ENCODE measurements around a stretch of chr12.

DNA sequence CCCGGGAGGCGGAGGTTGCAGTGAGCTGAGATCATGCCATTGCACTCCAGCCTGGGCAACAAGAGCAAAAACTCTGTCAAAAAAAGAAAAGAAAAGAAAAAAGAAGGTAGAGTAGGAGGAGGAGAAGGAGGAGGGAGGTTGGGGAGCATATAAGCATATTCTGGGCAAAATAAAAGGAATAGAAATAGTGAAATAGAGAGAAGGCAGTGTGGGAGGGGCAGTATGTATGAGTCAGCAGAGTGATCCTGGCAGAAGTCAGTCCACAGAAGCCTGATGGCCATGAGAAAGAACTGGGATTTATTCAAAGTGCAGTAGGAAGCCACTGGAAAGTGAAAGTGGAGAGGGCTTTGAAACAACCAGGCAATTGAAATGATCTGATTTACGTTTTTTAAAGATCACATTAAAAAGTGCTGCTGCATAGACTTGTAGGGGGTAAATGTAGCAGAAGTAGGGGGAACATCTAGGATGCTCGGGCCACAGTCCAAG is 301.0 kb downstream of the TAFA2 start:
- PRO-cap, 4 experiments = no peak in any of the 4 experiments
- RAMPAGE, long total RNA, 2 experiments = no peak in any of the 2 experiments
- RRBS = no CpG with 5 or more reads among the region's 4 CpGs

GRCh38 chr12:62191521-62192441 is 792 bp downstream of the TAFA2 start:
- PRO-cap, 4 experiments = peak in 2 of 4 experiments; most common plus-strand start chr12:62191905 (in 2); most common minus-strand start chr12:62191717 (in 2)
- RAMPAGE, long total RNA, 2 experiments = no peak in any of the 2 experiments
- RRBS = 0% methylated on average over 1 of the region's 57 CpGs

DNA sequence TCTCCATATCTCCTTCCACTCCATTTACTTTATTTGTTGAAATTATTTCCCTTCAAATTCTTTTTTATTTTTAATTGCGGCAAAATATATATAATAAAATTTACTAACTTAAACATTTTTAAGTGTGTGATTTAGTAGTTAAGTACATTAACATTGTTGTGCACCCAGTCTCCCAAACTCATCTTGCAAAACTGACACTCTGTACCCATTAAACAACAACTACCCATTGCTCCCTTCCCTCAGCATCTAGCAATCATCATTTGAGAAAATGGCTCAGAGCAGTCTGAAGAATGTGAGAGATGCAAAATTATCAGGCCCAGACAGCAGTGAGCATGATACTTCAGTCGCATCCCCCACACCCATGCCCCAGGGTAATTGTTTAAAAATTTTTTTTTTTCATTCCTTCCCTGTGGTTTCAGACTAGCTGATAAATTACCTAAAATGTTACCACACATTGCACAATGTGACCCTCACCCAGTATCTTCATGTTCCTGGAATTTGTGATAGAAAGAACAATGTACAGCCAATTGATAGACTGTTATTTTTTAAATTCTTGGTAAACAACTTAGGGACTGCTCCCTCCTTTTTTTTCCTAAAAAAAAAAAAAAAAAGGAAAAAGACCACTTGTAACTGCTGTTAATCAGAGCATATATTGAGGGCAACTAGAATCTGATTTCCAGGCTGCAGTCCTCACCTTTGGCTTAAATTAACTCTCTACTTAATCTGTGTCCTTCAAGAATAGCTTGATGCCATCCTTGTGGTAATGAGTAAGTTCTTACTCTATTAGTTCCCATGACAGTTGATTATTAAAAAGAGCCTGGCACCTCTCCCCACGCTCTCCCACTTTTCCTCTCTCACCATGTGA is 11.3 kb upstream of the USP15 start:
- PRO-cap, 4 experiments = no peak in any of the 4 experiments
- RAMPAGE, long total RNA, 2 experiments = no peak in any of the 2 experiments
- RRBS = no CpG with 5 or more reads among the region's 3 CpGs

DNA sequence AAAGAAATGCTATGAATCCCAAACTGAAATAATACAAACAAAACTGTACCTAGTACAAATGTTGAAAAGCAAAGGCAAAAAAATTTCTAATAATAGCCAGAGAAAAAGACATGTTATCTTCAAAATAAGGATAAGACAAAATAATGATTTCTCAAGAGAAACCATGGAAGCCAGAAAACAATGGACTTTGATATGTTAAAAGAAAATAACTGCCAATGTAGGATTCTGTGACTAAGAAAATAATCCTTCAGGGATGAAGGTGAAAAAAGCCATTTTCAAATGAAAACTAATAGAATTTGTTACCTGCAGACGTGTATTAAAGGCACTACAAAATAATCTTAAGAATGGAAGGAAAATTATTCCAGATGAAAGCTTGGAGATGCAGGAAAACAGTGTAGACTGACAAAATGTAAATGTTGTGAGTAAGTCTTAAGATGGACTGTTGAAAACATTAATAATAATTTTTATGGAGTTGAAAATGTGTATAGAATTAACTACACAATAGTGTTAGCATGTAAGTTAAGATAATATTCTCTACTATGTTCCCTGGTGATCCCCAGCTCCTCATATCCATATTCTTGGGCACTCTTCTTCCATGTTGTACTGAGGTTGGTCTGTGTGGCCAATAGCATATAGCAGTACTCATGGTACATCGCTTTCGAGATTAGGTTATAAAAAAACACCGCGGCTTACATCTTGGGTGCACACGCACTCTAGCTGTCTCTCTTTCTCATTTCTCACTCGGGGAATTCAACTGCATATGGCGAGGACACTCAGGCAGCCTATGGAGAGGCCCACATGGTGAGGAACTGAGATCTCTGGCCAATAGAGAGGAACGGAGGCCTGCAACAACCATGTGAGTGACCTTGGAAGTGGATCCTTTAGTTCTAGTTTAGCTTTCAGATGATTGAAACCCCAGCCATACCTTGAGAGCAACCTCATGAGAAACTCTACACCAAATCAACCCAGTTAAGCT is 45.3 kb downstream of the USP15 start:
- PRO-cap, 4 experiments = no peak in any of the 4 experiments
- RAMPAGE, long total RNA, 2 experiments = no peak in any of the 2 experiments
- RRBS = no CpG with 5 or more reads among the region's 9 CpGs

GRCh38 chr12:62647217-62648323 is 180.9 kb downstream of the MON2 start:
- PRO-cap, 4 experiments = no peak in any of the 4 experiments
- RAMPAGE, long total RNA, 2 experiments = no peak in any of the 2 experiments
- RRBS = no CpG with 5 or more reads among the region's 8 CpGs

DNA sequence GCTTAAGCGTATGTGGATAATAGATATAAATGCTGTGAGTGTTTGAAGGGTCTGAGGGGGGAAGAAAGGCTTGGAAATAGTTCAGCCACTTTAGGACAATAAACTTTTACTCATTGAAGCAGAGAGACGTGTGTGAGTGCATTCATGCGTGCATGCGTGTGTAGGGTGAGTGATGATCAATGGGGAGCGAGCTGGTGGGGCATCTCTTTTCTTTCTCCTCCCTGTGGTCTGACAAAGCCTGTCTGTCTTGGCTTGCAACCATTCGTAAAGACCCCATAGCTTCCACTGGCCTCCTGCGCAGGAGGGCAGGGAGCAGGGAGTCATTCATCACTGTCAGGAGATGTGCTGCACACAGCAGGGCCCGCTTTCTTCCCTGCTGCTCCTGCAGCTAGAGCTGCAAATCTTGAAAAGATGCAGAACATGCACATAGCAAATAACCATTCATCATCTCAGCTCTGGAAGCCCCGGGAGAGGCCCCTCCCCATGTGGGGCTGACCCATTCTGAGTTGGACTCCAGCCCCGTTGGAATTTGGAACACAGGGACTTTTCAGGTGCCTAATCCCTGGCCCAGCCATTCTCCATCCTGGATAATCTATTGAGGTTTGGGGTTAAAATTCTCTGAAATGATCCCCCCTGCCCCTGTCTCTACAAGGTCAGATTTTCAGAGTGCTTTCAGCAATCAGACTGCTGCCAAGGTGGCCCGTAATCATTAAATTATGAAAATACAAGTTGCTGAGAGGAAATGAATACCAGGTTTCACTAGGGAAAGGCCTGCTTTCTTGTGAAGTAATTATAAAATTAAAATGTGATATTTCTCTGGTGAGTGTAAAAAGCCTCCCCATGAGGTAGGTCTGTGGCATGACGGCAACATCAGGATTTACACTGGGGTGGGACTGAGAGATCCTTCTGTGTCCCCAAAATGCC is 223.1 kb downstream of the PPM1H start:
- PRO-cap, 4 experiments = no peak in any of the 4 experiments
- RAMPAGE, long total RNA, 2 experiments = no peak in any of the 2 experiments
- RRBS = no CpG with 5 or more reads among the region's 12 CpGs

DNA sequence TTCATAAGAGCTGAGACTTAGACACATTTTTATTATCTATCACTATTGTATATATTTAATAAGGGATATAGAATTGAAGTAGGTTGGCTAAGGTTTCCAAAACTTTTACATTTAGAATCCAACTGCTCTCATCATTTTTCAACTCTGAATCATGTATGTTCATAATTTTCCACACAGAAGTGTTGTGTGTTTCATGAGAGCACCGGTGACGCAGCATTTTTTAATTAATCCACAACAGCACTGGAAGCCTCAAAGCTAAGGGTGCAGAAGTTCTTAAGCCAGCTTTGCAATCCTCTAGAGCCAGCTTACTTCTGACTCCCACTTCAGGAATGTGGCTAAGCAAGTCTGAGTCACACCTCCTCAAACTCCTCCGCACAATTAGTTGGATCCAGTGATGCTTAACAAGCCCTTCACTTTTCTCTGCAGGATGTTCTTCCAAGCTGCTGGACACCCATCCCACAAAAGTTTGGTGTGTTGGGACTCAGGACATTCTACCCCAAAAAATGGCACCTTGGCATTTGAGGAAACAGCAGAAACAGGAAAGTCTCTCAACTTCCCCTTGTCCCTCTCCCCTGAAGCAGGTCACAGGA is 210.1 kb downstream of the PPM1H start:
- PRO-cap, 4 experiments = peak in 2 of 4 experiments; most common plus-strand start position 375 of the sequence (in 1); most common minus-strand start position 226 of the sequence (in 1)
- RAMPAGE, long total RNA, 2 experiments = no peak in any of the 2 experiments
- RRBS = no CpG with 5 or more reads among the region's 3 CpGs

DNA sequence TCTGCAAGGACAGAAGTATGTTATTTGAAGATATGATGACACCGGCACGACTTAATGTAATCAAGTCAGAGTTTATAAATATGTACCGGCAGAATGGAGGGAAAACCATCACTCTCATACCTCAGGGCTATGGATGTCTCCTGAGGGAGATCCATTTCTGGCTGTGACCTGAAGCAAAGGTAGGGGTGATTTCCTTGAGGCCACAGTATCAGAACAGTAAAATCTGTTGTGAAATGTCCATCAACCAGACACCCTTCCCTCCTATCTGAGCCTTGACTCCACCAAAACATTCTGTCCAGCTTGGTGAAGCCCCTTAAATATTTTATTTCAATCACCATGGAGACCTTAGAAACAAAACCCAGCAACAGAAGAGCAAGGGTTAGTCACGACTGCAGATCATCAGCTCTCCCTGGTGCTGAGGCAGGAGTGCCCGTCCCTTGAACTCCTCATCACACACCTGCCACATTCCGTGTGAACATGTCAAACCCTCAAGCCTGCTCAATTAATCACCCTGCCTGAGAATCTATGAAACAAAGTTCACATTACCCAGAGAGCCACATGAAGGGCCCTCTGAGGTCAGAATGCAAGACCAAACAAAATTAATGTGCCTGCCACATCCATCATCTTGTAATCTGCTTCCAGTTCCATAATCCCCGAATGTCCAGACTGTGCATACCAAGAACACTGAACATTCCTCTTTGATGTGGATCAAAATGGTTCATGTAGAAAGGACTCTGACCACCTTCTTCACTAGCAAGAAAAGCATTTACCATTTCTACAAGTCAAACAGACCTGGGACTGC is 203.0 kb downstream of the PPM1H start:
- PRO-cap, 4 experiments = no peak in any of the 4 experiments
- RAMPAGE, long total RNA, 2 experiments = no peak in any of the 2 experiments
- RRBS = no CpG with 5 or more reads among the region's 7 CpGs

- PRO-cap, 4 experiments = no peak in any of the 4 experiments
- RAMPAGE, long total RNA, 2 experiments = no peak in any of the 2 experiments
- RRBS = no CpG with 5 or more reads among the region's 7 CpGs
These were observed 100.5 kb downstream of the PPM1H start for GRCh38 chr12:62834327-62834974.

GRCh38 chr12:62850459-62851157 is 84.3 kb downstream of the PPM1H start:
- PRO-cap, 4 experiments = peak in 1 of 4 experiments; most common minus-strand start chr12:62850871 (in 1)
- RAMPAGE, long total RNA, 2 experiments = no peak in any of the 2 experiments
- RRBS = no CpG with 5 or more reads among the region's 4 CpGs

DNA sequence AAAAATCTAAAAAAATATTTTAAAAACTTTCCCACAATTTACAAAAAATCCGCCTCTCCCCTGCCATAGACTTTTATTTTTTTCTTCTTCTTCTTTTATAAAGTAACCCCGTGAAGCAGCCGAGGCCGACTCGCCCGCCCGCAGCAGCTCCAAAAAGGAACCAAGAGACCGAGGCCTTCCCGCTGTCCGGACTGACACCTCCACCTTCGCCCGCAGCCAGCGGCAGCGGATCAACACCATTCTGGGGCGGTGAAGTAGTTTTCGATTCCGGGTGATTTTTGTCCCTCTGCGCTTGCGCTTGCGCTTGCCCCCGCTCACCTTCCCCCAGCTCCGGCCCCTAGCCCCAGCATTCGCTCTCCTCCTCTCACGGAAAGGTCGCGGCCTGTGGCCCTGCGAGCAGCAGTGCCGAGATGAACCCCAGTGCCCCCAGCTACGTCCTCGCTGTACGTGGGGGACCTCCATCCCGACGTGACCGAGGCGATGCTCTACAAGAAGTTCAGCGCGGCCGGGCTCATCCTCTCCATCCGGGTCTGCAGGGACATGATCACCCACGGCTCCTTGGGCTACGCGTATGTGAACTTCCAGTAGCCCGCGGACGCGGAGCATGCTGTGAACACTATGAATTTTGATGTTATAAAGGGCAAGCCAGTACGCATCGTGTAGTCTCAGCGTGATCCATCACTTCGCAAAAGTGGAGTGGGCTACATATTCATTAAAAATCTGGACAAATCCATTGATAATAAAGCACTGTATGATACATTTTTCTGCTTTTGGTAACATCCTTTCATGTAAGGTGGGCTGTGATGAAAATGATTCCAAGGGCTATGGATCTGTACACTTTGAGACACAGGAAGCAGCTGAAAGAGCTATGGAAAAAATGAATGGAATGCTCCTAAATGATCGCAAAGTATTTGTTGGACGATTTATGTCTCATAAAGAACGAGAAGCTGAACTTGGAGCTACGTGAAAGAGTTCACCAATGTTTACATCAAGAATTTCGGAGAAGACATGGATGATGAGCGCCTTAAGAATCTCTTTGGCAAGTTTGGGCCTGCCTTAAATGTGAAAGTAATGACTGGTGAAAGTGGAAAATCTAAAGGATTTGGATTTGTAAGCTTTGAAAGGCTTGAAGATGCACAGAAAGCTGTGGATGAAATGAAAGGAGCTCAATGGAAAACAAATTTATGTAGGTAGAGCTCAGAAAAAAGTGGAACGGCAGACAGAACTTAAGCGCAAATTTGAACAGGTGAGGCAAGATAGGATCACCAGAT is 22.5 kb upstream of the SRGAP1 start:
- PRO-cap, 4 experiments = peak in 2 of 4 experiments; most common plus-strand start position 317 of the sequence (in 1); most common minus-strand start position 231 of the sequence (in 1)
- RAMPAGE, long total RNA, 2 experiments = start-site peak on the plus strand in 2 of 2 experiments, centred at positions 314 to 329 of the sequence, 5 to 37 reads per replicate
- RRBS = 9% methylated on average over 12 of the region's 58 CpGs

DNA sequence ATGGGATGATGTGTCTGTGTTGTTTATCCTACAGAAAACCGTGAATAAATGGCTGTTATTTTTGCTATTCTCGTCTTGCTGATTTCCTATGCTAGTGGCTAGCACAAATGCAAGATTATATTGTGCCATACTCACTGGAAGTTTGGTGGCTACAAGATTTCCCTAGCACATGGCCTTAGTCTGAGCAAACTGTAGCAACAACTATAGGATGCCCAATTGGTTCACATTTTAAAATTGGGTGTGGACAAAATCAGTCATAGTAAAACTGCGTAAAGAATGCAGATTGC is 73.3 kb downstream of the SRGAP1 start:
- PRO-cap, 4 experiments = no peak in any of the 4 experiments
- RAMPAGE, long total RNA, 2 experiments = no peak in any of the 2 experiments
- RRBS = no CpG with 5 or more reads among the region's 3 CpGs

GRCh38 chr12:64447687-64448624 is 4.0 kb upstream of the TBK1 start:
- PRO-cap, 4 experiments = no peak in any of the 4 experiments
- RAMPAGE, long total RNA, 2 experiments = no peak in any of the 2 experiments
- RRBS = no CpG with 5 or more reads among the region's 9 CpGs

GRCh38 chr12:64465641-64465982 is 13.7 kb downstream of the TBK1 start:
- PRO-cap, 4 experiments = no peak in any of the 4 experiments
- RAMPAGE, long total RNA, 2 experiments = no peak in any of the 2 experiments

- PRO-cap, 4 experiments = no peak in any of the 4 experiments
- RAMPAGE, long total RNA, 2 experiments = no peak in any of the 2 experiments
- RRBS = no CpG with 5 or more reads among the region's 5 CpGs
These were observed 13.9 kb upstream of the RASSF3 start for GRCh38 chr12:64596295-64596834.

DNA sequence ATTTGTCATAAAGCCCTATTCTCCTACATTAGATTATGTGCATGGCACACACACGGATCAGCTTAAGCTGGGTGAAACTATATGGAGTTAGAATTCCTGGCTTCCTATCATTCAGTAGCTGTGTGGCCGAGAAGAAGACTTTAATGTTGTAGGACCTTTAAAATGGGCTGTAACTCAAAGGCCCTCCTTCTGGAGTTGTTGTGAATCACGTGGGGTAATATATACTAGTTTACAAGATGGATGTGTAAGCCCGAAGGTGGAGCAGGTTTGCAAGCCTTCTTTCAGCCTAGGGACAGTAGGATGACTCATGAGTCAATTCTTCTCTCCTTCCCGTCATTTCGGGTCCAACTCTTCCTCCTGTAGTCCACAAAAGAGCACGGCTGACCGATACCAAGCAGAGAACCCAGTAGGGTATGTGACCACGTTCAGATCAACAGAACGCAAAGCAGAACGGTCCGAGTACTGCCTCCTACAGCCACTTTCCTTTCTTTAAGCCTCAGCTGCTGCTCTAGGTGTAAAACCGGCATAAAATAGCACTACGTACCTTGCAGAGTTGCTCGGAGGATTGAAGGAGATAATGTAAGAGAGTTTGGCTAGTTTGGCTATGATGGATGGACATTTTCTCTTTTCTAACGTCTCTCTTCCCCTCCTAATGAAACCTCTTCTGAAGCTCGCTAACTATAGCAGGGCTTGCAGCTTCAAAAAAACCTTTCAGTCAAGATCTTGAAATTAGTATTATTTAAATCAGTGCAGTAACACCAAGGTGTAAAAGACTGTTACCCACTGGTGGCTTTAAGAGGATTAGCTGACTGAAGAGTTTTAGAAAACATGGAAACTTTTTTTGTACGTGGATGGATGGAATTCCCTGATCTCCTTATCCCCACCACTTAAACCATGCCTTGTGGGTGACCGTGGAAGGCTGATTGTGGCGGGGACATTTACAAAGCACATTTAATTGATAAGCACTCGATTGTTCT is 1.2 kb upstream of the RASSF3 start:
- PRO-cap, 4 experiments = peak in 4 of 4 experiments; most common plus-strand start position 337 of the sequence (in 3); most common minus-strand start position 464 of the sequence (in 1)
- RAMPAGE, long total RNA, 2 experiments = no peak in any of the 2 experiments
- RRBS = no CpG with 5 or more reads among the region's 21 CpGs

DNA sequence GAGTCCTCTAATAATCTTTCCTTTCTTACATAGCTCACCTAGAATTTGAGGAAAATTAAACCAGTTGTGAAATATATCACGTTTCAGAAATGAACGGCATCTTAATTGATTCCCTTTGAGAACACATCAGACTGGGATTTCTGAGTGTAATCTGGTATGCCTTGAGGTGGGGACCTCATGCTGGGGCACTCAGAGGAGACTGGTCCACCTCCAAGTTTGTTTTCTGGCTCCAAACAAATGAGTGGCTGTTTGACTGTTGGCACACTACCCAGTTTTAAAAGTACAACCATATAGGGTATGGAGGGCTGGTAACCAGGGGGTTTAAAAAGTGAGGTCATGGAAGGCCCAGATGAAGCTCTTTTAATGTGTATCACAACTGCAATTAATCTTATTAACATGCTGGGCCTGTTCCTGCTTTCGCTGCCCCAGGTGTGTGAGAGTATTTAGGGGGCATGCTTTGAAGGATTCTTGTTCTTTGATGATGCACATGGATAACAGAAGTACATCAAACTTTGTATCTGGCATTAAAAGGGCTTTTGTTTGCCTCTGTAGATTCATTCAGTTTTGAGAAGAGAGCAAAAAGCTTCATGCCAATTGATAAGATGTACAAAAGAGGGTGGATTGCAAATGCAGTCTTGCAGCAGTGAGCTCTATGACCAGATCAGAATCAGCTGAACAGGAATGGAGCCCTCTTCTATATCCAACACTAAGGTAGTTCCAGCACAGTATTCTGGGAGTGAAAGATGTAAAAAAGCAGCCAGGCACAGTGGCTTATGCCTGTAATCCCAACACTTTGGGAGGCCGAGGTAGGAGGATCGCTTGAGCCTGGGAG is 63.6 kb downstream of the RASSF3 start:
- PRO-cap, 4 experiments = peak in 4 of 4 experiments; most common plus-strand start position 322 of the sequence (in 1); most common minus-strand start position 201 of the sequence (in 3)
- RAMPAGE, long total RNA, 2 experiments = no peak in any of the 2 experiments
- RRBS = no CpG with 5 or more reads among the region's 5 CpGs

DNA sequence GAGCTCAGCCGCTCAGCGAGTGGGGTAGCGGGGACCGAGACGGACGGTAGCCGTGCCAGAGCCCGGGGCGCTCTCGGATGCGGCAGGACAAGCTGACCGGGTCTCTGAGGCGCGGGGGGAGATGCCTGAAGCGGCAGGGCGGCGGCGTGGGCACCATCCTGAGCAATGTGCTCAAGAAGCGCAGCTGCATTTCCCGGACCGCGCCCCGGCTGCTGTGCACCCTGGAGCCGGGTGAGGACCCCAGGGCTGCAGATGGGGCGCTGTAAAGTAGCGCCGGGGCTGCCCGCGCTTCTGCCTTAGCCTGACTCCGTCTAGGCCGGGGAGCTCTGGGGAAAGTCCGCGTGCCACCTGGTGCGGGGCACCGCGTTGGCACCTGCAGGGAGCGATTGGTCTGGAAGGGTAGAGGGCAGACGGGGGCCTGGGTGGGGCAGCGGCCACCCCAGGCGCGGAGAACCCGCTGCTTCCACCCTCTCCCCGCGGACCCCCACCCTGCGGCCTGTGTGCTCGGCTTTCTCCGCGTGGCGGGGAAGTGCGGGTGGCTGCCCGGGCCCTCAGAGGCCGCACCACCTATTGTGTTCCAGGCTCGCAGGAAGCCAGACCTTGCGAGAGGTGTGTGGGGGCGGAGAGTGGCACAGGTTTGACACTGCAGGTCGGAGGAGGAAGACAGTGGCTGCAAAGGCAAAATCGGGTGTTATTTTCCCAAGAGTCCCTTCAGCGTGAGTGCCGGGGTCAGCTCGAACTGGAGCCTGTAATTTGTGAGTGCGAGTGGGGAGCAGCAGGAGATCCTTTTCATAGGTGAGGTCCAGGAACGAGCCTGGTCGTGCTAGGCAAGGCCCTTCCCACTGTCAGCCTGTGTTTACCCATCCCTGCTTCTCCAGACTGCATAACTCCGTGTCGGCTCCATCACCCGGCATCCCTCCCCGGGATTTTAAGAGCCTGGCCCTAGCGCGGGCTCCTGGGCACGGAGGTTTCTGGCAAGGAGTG is 648 bp downstream of the TBC1D30 start:
- PRO-cap, 4 experiments = no peak in any of the 4 experiments
- RAMPAGE, long total RNA, 2 experiments = no peak in any of the 2 experiments
- RRBS = 3% methylated on average over 19 of the region's 70 CpGs

GRCh38 chr12:64889782-64890431 is 65.5 kb downstream of the TBC1D30 start:
- PRO-cap, 4 experiments = no peak in any of the 4 experiments
- RAMPAGE, long total RNA, 2 experiments = no peak in any of the 2 experiments
- RRBS = no CpG with 5 or more reads among the region's 11 CpGs

DNA sequence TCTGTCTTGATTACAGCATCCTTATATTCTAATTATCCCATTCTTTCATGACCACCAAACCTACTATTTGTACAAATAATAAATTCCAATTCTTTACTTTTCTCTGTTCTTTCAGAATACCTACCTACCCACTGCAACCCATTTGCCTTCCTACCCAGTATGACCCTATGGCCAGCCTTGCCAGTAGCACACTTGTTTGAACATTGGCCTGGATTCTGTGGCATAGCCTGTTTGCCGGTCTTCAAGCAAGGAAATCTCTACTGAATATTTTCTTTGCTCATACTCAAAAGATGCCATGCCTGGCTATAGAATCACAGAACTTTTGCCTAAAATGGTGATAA is 24.1 kb upstream of the WIF1 start:
- PRO-cap, 4 experiments = no peak in any of the 4 experiments
- RAMPAGE, long total RNA, 2 experiments = no peak in any of the 2 experiments
- RRBS = no CpG with 5 or more reads among the region's 1 CpG

Measured in uterus (tissue), 7 donors.